Vein endothelial cell (primary cell): Measurements from ENCODE around the gene EDA.

GRCh38 chrX:65596161-65596789 lies 61.7 kb upstream of the LAS1L start:
- CAGE, long polyA plus RNA = no peak

DNA sequence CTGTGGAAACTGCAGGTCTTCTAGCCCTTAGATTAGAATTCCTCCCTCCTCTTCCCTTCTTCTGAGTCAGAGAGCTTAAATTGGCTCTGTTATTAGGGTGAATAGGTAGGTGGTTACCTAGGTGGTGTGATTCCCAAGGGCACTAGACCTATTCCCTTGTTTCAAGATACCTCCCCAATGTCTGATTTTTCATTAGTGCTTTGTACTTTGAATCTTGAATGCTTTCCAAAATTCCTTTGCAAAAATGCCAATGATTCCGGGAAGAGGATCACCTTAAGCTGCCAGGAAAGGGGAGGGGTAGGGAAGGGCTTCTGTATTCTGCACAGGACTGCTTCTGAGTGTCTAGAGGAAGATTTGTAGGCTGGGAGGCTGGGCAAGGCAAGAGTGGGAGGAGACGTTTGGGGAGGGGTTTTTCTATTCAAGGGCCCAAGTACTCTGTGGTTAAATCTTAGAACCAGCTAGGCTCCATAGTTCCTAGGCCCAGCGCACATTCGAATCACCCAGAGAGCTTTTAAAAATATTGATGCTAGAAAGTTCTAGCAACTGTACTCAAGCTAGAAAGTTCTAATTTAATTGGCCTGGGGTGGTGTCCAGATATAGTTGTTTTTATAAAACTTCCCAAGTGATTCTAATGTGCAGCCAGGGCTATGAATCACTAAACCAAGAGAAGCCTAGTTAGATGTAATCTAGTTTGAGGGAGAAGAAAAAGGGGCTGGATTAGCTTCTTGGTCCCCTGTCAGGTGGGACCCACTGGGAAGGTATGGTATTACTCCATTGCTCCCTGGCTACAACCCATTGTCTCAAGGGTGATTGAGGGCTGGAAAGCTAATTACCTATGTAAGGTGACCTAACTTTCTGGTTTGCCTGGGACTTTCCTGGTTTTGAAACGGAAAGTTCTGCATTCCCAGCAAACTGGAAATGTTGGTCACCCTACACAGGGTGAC lies 24.2 kb upstream of the MSN start:
- CAGE, long polyA plus RNA = no peak

DNA sequence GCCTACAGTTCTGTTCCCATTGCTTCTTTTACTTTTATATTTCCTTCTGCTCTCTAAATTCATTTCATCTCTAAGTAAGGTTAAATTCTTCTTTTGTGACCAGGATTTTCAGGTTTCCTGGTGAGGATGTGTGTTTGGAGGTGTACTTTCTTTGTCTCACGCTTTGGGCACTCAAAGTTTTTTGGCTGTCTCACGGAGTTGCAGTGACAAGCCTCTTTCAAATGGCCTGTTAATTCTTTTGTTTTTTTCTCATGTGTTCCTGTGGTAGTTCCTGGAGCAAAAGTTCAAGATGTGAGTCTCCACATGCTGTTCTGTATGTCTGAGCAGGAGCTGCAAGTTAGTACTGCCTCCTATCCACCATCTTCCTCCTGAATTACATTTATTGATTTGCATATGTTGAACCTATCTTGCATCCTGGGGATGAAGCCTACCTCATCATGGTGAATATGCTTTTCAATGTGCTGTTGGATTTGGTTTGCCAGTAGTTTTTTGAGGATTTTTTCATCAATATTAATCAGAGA lies 118.5 kb downstream of the VSIG4 start:
- CAGE, long polyA plus RNA = no peak

GRCh38 chrX:66164874-66165572 lies 976 bp downstream of the HEPH start:
- CAGE, long polyA plus RNA = no peak

DNA sequence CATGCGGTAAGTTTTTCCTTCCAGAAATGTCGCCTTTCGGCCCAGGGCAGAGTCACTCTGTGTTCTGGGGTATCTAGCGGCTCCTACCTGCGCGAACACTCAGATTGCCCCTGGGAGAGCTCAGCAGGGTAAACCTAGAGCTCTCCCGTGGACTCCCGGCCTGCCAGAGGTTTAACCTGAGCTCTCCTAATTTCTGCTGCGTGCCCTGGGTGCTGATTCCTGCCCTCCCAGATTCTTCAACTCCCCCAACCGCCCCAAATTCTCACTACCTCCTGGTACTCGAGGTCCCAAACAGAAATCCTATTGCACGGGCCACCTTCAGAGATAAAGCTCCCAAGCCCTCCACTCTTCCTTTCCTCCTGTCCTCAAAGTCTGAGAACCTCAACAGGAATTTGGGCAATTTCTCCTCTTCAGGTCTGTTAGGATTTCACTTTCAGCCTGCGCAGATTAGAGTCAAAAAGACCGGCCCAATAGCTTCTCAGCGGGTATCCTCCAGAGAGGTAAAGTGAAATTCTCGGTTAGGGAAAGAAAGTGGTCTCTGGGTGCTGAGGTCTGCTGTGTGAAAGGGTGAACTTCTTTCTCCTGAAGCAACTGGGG lies 3.0 kb downstream of the AR start:
- CAGE, long polyA plus RNA = no peak

DNA sequence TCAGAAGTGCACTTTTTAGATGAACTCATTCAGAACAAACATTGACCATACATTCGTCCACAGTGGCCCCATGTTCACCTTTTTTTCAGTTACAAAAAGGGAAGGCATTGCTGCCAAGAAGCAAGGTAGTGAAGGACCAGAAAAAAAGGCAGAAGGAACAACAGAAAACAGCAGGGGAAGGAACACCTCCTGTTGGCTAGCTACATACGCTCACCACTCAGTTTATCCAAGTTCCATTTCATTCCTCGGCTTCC lies 10.1 kb upstream of the YIPF6 start:
- CAGE, long polyA plus RNA = no peak

DNA sequence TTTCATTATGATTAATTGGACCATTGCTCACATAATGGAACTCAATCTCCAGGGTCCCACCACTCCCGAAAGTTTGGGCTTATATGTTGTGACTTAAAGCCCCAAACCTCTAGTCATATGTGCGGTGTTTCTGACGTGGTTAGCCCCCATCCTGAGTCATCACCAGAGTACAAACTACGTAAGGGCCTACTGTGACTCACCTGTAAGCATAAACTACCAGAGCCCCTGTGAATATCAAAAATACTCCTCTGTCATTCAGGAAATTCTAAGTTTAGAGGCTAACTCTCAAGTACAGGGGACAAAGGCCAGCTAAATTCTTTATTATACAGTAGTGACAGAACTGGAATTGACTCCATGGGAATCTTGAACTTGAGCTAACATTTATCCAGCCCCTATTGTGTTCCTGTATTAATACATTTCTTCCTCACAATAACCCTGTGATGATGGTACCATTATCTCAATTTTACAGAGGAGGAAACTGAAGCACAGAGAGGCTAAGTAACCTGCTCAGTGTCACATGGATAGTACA lies 5.5 kb downstream of the YIPF6 start:
- CAGE, long polyA plus RNA = no peak

DNA sequence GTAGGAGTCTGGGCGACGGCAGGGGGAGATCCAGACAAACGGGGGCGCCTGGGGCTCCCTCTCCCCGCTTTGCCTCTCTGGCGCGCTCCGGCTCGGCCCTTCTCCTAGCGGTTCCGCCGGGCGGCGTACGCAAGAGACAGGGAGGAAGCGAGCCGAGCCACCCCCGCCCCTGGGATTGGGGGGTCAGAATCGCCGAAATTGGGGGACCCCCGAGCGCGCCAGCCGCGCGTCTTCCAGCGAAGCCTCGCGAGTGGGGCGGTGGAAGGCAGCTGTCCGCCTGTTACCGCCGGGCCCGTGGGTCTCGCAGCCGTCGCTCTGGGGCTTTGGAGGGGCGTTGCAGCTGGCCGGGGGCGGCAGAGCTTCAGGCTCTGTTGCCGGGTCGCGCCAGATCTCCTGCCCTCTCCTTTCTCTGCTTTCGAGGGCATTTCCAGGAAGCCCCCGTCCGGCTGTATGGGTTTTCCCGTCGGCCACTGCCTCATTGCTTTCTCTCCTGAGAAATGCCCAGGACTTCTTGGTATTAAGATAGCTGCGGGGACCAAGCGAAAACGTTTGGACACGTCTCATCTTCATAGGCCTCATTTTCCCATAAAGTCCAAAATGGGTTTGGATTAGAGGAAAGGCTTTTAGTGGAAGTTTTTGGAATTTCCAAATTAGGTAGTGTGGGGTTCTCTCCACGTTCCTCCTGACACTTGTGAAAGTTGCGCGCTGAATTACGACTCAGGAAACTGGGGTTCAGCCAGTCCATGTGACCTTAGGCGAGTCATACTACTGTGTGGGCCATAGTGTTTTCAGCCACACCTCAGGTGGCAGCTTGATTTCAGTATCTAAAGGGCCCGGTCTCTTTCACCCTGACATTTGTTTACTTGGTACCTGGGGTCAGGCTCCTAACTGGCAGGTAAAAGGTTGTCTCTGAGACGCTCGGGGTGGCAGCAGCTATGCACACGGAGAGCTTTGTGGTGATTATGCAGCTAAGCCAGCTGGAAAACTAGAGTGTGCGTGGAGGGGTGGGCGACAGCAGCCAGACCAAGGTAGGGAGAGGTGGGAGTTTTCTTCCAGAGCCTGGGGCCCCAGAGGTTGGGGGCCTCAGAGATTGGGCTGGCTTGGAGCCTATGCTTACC lies 46.7 kb downstream of the STARD8 start:
- CAGE, long polyA plus RNA = no peak

DNA sequence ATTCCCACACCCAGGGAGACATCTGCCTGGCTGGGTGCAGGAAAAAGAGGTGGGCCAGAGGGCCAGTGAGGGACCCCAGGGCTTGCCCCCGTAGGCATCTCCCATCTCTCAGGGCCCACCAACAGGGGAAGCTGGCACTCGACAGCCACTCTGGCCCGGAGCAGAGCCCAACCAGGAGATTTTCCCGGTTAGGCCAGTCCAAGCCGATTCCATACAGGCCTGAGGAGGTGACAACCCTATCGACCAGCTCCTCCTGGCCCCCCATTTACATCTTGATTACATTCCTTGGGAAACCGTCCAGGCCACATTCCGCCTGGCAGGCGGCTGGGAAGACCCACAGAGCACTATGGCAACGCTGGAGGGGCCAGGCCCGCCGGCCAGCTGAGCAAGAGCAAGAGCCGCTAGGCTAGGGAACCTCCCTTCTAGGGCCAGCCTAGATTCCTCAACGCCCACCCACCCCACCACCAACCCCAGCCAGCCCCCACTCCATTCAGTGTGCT lies 161.1 kb downstream of the EFNB1 start:
- CAGE, long polyA plus RNA = no peak

GRCh38 chrX:69262191-69262414 lies 96.8 kb upstream of the PJA1 start:
- CAGE, long polyA plus RNA = no peak

GRCh38 chrX:69285168-69286021 lies 120.1 kb upstream of the PJA1 start:
- CAGE, long polyA plus RNA = no peak

DNA sequence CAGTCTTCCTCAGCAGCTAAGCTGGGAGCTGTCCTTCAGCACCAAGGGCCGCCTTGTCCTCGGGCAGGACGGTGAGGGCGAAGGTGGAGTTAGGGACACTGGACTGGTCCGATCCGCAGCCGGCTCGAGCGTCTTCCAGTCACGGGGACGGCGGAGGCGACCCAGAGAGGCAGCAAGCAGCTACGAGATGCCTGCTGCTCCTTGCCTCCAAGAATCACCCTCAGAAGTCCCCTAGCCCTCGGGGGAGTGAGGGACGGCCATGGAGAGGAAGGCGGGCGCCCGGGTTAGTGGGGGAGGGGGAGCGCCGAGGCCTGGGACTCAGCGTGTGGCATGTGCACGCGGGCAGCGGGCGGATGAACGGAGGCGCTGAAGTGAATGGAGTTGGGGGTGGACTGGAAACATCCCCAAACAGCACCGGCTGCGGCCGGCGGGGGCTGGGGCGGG lies 264 bp upstream of the NALF2 start:
- CAGE, long polyA plus RNA = no peak

- CAGE, long polyA plus RNA = no peak
Measured at GRCh38 chrX:69555871-69557024, 52.1 kb downstream of the NALF2 start.

DNA sequence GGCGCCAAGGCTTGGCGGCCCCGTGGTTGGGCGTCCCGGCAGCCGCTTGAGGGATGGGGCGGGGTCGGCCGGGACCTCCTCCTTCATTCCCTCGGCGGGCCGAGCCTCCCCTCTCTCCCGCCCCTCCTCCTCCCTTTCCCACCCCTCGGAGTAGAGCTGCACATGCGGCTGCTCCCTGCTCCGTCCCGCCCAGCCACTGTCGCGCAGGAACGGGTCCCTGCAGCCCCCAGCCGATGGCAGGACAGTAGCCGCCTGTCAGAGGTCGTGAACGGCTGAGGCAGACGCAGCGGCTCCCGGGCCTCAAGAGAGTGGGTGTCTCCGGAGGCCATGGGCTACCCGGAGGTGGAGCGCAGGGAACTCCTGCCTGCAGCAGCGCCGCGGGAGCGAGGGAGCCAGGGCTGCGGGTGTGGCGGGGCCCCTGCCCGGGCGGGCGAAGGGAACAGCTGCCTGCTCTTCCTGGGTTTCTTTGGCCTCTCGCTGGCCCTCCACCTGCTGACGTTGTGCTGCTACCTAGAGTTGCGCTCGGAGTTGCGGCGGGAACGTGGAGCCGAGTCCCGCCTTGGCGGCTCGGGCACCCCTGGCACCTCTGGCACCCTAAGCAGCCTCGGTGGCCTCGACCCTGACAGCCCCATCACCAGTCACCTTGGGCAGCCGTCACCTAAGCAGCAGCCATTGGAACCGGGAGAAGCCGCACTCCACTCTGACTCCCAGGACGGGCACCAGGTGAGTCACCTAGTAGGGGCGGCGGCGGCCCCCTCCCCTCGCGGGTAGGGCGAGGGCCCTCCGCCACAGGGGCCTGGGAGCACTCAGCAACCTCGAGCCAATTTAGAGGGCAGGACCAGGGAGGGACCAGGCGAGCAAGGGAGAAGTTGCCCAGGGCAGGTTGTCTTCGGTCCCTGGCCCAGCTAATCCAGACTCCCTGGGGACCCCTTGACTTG lies at the start of gene EDA:
Gene EDA, plus strand, starts transcription at position 132 of the 938 bp plus-strand sequence.
- CAGE, long polyA plus RNA = no peak

DNA sequence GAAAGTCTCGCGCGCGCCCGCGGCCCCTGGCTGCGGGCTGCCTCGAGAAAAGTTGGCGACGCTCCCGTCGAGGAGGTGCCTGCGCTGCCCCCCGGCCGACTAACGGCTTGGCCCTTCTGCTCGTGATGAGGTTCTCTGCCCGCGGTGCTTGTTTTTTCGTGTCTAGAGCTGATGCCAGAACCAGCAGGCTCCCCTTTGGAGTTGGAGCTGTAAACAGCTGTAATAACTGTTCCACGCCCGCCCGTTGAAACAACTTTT lies 936 bp downstream of the EDA start:
- CAGE, long polyA plus RNA = no peak

DNA sequence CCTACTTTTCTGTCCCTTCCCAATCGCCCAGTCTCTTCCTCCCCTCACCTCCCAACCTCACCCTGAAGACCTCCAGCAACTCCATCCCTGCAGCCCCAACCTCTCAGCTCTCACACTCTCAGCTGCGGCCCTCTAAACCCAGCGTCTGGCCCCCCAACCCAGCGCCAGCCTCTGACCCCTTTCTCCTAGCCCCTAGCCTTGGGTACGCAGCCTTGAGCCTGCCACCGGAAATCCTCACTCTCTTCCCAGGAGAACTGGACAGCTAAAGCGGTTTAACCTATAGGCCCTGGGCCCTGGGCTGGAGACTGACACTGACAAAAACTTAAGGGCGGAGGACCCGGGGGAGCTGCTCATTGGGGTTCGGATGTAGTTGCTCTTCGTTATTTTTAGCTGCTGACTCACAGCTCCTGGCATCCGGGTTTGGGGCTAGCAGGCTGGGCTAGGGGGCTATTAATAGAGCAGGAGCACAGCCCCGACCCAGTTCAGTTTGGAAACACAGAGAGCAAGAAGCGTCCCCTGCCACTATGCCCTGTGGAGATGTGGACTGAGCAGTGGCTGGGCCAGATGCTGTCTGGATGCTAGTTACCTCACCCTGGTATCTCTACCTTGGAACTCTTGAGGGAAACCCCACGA lies 9.5 kb upstream of the DLG3 start:
- CAGE, long polyA plus RNA = no peak

GRCh38 chrX:70454532-70455402 lies 10.1 kb downstream of the DLG3 start:
- CAGE, long polyA plus RNA = no peak

DNA sequence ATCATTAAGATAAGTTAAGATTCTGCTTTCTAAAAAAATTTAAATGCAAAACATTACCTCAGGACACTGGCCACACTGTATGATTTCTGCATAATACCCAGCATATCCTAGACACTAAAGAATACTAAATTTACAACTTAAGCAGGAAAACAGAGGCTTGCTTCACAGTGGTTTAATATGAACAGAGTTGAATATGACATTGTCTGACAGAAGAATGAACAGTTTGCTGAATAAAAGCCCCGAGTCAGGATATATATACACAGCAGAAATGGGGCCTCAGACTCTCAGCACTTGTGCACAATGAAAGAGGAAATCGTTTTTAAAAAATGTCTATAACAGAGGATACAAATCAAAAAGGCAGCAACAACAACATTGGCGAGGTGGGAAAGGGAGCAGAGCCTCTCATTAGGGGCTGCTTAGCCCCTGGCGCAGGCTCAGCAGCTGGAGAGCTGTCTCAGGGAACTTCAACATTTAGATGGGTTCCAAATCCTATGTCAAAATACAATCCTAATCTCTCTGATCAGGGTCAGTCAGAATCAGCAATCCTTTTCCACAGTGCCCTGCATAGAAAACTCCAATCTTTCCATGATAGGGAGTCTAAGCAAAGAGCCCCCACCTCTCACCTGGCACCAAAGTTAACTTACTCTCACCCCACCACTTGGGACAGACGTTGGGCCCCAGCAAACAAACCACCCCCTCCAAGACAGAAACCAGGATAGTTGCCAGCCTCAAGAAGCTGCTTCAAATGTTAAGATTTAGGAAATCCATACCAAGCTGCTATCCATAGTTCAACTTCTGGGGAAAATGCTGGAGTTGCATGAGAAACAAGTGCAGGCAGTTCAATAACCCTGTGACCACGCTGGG lies 8.8 kb downstream of the SNX12 start:
- CAGE, long polyA plus RNA = no peak

DNA sequence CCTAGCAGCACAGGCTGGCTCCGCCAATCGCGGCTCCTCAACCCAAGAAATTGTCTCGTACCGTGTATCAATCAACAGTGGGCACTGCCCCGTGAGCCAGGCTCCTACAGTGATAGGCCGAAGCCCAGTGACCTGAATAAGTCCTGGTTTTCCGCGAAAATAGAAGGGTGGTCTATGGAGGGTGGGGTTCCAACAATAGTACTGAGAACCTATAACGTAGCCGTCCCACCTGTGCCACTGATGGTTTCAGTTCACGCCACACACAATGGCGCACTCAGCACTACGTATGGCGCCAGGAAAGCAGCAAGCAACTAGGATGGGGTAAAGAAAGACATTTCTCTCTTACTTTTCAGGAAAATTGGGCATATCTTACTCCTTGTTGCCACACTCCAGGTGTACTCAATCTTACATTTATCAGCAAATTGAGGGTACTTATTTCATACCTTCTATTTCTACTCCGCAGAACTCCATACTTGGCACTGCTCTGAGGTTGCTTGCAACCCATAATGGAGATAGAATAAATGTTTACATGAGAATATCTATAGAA lies 541 bp upstream of the SNX12 start:
- CAGE, long polyA plus RNA = no peak

GRCh38 chrX:71164129-71164583 lies 19.5 kb downstream of the NLGN3 start:
- CAGE, long polyA plus RNA = no peak